Renal cortical epithelial cell (primary cell): ENCODE data around the gene EEF2.

DNA sequence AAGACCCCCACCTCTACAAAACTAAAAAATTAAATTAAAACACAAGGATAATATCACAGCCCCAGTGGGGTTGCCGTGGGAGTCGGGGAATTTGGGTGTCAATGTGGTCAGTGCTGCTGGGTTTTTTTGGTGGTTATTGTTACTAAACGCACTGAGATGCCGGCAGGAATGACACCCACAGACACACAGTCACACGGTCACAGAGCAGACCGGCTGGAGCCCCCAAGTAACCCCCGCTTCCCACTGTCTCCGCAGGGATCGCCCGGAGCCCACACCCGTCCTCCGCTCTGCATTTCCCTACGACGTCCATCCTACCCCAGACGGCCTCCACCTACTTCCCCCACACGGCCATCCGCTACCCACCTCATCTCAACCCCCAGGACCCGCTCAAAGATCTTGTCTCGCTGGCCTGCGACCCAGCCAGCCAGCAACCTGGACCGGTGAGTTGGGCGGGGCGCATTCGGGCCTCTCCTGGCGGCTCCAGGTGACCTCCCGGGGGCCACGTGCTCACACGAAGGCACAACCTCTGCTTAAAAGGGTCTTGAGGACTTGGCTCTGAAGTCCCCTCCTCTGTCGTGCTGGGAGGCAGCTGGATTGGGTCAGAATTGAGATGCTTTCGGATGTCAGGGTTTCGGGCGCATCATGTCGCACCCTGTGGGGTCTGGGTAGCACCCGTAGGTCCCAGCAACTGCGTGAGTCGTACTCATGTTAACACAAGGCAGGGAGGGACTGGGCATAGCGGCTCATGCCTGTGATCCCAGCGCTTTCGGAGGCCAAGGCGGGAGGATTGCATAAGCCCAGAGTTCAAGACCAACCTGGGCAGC lies 27.9 kb downstream of the SMIM24 start:
- RRBS: 95% methylated on average over 13 of the region's 40 CpGs

DNA sequence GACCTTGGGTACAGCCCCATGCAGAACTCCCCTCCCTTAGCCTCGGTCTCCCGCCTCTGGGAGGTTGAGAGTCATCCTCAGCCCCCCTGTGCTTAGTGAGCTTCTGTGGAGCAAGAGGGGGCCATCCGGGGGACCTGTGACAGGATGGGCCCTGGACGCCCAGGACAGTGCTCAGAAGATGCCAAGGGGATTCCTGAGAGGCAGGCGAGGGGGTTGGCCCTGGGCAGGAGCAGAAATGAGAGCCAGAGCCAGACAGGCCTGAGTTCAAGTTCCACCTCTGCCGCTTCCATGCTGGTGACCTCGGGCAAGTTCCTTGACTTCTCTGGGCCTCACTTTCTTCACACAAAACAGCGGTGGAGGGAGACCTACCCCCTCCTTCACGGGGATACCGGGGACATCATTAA lies 20.2 kb downstream of the SMIM24 start:
- RRBS: no CpG with 5 or more reads among the region's 10 CpGs

GRCh38 chr19:3464291-3464877 lies 15.9 kb downstream of the SMIM24 start:
- RRBS: 83% methylated on average over 3 of the region's 28 CpGs

DNA sequence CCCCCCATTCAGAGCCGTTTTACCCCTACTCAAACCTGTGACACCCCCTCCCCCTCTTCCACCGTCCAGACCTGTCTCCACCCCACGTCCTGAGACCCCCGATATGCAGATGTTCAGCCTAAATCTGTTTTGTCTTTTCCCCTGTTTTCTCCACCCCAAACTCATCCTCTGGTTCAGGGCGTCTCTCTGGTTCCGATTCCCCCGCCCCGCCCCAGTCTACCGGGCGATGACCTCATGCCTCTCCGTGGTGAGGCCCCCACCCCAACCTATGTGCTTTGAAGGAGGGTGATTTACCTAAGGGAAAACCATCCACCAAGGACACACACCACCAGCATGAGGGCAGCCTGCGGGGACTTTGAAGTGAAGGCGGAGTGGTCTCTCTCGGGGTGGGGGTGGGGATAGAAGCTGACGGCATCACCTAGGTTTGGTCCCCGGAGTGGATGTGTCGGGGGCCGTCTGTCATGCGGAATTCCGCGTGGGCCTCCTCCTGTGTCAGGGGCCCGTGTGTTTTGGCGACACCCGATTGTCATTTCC lies 1.3 kb downstream of the FZR1 start:
- RRBS: no CpG with 5 or more reads among the region's 24 CpGs

DNA sequence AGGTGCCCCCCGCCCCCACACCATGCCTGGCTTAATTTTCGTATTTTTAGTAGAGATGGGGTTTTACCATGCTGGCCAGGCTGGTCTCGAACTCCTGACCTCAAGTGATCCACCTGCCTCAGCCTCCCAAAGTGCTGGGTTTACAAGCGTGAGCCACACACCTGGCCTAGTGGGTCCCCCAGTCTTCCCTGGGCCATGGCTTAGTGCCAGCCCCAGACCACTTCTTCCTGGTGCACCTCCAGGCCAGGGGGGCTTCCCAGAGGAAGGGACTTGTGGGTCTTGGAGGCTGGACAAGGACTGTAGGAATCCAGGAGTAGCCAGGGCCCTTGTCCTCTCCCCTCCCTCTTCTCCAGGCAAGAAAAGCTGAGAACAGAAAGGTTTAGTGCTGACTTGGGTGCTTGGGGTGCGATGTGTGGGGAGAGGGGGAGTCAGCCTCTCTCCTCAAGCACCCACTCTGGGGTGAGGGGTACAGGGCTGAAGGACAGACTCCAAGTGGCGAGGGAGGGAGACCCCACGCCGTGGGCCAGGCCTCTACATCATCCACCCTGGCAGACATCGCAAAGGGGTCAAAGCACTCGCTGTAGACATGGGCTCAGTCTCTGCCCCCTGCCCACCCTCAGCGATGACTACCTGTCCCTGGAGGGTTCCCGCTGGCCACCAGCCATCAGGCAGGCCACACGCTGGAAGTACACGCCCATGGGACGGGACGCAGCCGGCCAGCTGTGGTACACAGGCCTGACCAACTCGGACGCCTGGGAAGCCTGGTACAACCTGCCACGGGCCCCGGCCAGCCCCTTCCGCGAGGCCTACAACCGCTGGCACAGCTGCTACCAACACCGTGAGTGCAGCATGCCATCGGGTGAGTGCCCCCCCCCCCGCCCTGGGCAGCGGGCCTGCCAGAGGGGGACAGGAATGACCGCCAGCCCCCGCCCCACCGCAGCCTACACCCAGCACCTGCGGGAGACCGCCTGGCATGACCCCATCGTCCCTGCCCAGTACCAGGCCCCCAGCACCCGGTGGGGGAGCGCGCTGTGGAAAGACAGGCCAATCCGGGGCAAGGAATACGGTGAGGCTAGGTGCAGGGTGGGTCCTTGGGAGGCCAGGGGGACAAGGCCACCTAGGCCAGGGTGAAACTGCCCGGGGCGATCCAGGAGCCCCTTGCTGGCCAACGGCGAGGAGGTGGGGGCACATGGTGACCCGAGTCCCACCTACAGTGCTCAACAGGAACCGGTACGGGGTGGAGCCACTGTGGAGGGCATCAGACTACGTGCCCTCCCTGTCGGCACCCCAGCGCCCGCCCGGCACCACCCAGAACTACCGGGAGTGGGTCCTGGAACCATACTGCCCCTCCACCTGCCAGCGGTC lies 4.1 kb downstream of the TEKTIP1 start:
- RRBS: 89% methylated on average over 18 of the region's 53 CpGs

- RRBS: no CpG with 5 or more reads among the region's 16 CpGs
Measured at GRCh38 chr19:3552746-3553494, 4.5 kb downstream of the MFSD12 start.

- RRBS: 3% methylated on average over 7 of the region's 55 CpGs
Measured at GRCh38 chr19:3556711-3557388, 536 bp downstream of the MFSD12 start.

GRCh38 chr19:3636323-3636538 lies 9.6 kb upstream of the CACTIN start:
- RRBS: no CpG with 5 or more reads among the region's 6 CpGs

DNA sequence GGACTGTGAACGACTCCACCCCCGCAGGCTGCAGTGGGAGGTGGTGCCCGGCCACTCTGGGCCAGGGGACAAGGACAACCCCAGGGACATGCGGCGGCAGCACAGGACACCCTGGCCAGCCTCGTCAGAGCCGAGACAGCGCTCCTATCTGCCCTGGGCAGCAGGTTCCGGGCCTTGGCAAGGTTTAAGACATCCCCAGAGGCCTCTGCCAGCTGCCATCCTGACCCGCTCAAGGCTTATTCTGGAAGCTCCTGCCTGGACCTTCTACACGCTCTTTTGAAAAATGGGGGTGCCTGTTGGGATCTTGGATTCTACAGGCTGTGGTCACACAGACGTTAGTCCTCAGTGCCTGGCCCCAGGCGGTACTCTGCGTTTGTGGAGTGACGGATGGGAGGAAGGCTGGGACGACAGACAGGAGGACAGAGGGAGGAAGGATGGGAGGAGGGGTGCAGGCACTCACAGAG lies 19.9 kb upstream of the CACTIN start:
- RRBS: no CpG with 5 or more reads among the region's 16 CpGs

- RRBS: no CpG with 5 or more reads among the region's 25 CpGs
Measured at GRCh38 chr19:3670000-3670558, 30.2 kb downstream of the PIP5K1C start.

- RRBS: 71% methylated on average over 3 of the region's 46 CpGs
Measured at GRCh38 chr19:3670559-3671548, 29.4 kb downstream of the PIP5K1C start.

DNA sequence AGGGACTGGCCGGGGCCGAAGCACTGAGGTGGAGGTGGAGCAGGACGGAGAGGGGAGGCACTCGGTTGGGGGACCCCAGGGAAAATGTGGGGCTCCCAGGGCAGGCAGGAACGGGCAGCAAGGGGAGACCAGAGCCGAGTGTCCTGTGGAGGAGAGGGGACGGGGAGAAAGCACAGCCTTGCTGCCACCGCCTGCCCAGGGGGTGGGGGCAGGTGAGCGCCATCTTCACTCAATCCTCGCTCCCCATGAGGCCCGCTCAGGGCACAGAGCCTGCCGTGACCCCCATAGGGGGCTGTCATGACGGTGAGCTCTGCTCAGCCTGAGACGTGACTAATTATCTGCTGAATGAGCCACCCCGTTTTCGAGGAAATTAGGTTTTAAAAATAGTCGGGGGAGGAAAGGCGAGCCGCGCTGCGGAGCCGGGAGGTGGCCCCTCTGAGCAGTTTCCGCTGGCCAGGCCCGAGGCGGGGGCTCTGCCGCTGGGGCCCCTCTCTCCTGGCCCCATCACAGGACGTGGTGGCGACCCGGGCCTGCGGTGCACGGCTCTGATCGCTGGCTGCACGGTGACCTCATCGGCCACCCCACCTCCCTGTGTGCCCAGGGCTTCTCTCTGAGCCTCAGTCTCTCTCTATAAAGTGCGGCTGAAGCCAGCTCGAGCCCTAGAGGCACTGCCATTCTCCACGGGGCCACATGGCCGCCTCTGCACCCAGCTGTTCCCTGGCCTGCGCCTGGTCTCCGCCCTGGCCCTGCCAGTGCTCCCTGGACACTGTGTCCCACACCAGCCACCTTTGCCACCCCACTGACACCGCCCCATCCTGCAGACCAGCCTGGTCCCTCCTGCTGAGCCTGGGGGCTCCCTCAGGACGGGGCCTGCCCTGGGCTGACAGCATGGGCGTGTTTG lies 28.5 kb downstream of the PIP5K1C start:
- RRBS: no CpG with 5 or more reads among the region's 43 CpGs

GRCh38 chr19:3697950-3698398 lies 2.3 kb downstream of the PIP5K1C start:
- RRBS: 87% methylated on average over 7 of the region's 29 CpGs

DNA sequence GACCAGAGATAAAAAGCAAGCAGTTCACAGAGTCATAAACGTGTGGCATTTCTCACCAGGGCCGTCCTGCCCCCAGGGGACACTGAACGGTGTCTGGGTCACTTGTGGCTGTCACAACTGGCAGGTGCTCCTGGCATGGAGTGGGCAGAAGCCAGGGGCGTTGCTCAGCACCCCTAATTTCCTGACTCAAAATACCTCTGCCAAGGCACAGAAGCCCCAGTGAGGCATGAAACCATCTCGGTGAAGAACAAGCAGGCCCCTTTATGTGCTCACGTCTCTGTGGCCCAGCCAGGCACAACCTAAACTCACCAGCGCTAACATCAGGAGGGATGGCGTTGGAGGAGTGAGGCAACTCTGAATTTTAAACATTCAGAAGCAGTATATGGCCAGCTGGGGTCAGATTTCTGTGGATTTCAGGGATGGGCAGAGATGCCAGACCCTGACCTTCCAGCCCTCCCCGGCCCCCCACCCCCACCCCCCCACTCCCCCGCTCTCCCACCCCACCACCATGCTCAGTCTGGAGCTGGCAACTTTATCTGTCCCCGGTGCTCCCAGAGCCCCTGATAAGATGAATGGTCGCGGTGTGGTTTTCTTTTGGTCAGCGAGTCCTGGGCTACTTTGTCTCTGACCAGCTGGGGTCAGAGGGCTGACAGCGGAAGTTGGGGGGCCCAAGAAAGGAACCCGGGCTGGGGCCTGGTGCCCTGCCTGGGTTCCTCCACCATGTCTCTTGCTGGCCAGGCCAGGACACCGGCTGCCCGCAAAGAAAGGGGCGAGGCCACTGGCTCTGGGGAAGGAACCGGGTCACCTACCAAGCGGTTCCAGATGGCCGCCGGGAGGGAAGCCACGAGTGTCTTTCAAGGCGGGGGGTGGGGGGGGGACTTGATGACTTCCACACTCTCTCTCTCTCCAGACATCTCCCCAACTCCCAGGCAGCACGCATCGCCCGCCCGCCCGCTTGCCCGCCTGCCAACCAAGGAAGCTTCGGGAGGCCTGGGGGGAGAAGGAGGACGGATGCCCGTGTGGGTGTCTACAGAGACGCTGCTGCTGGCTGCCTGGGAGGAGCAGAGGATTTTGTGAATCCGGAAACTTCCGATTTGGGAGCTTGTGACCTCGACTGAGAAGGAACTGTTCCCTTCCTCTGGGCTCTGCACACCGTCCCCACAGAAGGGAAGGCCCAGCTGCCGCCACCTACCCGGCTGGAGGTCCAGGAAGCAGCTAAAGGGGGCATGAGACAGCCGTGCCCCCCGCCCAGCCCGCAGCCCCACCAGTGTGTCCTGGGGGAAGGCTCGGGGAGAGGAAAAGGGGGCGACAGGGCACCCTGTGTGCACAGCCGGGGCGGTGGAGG lies 1.3 kb downstream of the PIP5K1C start:
- RRBS: 6% methylated on average over 7 of the region's 48 CpGs

DNA sequence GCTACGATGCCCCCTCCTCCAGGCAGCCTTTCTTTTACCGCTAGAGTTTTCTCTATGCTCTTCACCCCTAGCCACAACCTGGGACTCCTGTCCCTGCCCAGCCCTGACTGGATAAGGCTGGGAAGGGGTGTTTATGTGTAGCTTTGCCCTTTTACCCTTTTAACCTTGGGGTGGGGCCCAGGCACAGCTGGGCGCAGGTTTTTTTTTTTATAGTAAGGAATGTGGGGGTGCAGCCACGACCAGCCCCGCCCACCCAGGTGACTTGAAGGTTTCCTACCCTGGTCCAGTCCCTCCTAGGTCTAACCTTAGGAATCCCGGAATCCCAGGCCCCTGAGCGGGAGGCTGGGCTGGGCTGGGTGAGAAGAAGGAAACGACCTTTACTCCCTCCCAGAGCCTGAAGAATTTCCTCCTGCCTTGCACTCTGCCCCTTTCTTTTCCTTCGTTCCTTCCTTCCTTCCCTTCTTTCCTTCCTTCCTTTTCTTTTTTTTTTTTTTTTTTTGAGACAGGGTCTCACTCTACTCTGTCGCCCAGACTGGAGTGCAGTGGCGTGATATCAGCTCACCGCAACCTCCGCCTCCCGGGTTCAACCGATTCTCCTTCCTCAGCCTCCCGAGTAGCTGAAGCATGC lies 12.4 kb downstream of the TJP3 start:
- RRBS: no CpG with 5 or more reads among the region's 16 CpGs

- RRBS: 92% methylated on average over 10 of the region's 43 CpGs
Measured at GRCh38 chr19:3964579-3965337, 6.1 kb downstream of the DAPK3 start.

GRCh38 chr19:3984734-3985752 lies at the start of gene EEF2:
Gene EEF2, minus strand, starts transcription at chr19:3985463.
- RRBS: under 1% methylated on average over 19 of the region's 93 CpGs

- RRBS: no CpG with 5 or more reads among the region's 12 CpGs
Measured at GRCh38 chr19:4020408-4020778, 12.9 kb downstream of the PIAS4 start.

DNA sequence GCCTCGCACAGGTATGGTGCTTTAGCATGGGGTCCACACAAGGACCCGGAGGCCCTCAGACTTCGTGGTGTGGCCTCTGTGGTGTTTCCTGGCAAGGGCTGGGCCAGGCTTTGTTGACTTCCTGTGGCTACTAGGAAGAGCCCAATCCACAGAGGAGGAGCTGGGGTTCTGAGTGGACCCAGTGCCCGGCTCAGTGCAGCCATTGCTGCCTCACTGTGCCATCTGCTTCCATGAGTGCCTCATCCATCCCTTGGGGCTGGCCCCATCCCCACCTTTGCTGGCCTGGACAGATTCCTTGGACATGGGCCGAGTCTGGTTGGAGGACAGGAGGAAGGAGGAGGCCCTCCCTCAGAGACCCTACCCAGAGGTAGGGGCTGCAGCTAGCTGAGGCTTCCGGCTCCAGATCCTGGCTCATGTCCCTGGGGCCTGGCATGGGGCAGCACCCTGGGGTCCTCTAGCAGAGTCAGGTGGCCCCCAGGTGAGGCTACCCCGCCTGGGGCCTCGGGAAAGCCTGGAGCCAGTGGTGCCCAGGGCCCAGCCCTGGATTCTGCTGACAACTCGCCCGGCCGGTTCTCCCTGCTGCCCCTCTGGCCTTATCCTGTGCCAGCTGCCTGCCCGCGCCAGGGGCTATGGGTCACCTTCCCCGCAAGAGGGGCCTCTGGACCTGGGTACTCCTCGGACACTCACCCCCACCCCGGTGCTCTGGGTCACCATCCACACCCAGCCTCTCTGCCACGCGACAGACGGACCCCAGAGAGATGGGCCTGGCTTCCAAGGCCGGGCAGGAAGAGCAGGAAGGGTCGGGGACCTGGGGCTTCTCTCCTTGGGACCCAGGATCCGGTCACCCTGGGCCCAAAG lies 24.2 kb downstream of the ZBTB7A start:
- RRBS: 53% methylated on average over 5 of the region's 22 CpGs

GRCh38 chr19:4043286-4043991 lies 23.3 kb downstream of the ZBTB7A start:
- RRBS: 45% methylated on average over 3 of the region's 18 CpGs